Left cardiac atrium (tissue), 1 donor: ENCODE measurements around the genes IFNW1 and IFNA17.

GRCh38 chr9:15467995-15469105, 42.4 kb downstream of the PSIP1 start:
- PRO-cap, result no peak

DNA sequence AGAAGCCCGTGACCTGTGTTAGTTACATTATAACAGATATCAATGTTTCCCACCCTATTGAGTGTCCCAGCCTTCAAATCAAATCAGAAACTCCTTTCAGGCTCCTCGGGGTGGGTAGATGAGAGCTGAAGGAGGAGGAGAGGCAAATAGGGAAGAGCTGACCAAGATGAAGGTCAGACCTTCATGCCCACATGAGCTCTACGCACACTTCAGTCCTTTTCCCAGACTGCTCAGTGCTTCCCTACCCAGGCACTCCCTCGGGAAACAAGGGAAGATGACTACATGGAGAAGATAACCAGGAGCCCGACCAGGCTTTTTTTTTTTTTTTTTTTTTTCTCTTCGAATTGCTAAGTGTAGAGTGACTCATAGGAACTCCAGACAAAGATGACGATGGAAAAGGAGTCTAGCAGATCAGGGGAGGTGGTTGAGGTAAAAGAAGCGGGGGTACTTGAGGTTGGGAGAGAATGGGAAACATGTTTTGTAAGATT, 526.2 kb downstream of the BNC2 start:
- PRO-cap, result no peak

DNA sequence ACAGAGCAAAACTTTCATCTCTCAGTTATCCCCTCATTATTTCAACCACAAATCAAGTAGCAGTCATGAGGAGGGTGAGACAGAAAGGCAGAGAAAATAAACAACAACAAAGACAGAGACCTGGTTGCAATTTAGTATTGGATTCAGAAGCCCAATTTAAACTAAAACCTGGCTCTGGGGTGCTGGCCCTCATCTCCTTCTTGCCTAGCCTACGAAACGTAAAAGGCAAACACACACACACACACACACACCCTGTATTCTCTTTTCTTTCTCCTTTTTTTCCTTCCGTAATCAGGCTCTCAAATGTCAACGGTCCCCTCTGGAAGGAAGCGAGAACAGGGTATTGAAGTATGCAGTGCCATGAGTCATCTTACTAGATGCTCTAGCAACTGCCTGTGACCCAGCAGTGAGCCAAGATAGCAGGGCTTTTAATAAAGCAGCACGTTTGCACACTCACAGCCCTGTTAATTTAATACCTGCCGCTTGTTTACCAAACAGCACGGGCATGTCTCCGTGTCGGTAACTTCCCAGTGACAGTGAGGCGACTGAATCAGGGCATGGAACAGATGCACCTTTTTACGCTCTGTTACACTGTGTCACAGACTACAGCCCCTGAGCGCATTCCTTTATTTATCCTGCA, 243.9 kb downstream of the BNC2 start:
- PRO-cap, result no peak

GRCh38 chr9:16627948-16628880, 242.3 kb downstream of the BNC2 start:
- PRO-cap, result no peak

DNA sequence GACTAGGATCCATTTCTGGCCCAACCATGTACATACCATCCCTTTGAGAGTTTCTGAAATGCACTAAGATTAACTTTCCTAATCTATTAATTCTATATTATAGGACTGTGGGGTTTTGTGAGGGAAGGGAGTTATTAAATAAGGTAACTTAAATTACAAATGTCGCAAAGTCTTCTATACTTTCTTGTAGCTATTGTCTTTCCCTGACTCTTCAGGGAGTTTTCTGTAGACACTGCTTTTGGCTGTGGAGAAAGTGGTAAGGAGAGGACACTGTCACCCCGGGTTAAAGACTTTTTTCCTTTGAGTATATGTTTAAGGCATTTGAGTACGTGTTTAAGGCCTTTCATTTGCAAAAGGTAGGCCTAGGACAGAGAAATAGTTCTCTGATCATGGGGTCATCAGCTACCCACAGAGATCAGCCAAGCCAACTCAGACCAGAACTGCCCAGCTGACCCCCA, 90.9 kb upstream of the ADAMTSL1 start:
- PRO-cap, result no peak

DNA sequence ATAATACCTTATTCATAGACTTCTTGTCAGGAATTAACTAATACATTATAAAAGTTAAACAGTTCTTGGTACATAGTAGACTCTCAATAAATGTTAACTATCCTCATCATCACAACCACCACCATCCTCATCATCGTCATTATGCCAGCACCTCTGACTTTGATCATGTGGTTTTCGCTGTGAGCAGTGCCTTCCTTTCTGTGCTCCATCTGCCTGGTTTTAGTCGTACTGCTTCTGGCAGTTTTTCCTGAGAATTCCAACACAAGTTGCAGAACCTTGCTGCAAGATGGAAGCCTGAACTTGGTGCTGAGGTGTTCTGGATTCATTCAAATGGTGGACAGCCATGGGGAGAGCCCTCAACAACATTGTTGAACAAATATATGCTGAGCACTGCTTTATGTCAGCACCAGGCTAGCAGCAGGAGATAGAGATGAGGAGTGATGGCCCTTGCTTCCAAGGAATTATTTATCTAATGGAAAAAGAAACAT, 7.2 kb upstream of the RPS6 start:
- PRO-cap, result no peak

- PRO-cap, result no peak
Measured at GRCh38 chr9:19404283-19404841, 4.4 kb upstream of the ACER2 start.

GRCh38 chr9:19445175-19446078, 36.6 kb downstream of the ACER2 start:
- PRO-cap, result no peak

- PRO-cap, result no peak
Measured at GRCh38 chr9:19925478-19926544, 137.0 kb upstream of the SLC24A2 start.

- PRO-cap, result no peak
Measured at GRCh38 chr9:20028603-20029206, 239.9 kb upstream of the SLC24A2 start.

GRCh38 chr9:20551216-20551815, 71.0 kb downstream of the MLLT3 start:
- PRO-cap, result no peak

DNA sequence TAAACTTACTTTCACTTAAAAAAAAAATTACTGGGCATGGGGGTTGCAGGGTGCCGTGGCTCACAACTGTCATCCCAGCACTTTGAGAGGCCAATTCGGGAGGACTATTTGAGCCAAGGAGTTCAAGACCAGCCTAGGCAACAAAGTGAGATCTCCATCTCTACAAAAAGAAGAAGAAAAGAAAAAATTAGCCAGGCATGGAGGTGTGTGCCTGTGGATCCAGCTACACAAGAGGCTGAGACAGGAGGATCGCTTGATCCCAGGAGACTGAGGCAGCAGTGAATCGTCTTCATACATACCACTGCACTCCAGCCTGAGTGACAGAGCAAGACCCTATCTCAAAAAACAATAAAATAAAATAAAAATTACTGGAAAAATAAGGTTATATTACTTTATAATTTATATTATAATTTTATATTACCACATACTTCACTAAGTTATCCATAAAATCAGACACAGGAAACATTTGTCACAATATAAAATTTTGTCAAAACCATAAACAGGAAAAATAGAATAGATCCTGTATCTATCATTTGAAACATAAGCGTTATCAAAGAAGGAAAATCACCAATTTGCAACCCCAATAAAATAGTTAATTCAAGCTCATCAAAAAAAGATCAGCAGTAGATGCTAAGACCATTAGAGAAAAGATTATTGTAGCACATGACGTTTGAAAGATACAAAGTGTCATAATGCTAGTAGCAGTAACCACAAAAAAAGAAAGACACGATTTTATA, 27.1 kb downstream of the MLLT3 start:
- PRO-cap, result no peak

DNA sequence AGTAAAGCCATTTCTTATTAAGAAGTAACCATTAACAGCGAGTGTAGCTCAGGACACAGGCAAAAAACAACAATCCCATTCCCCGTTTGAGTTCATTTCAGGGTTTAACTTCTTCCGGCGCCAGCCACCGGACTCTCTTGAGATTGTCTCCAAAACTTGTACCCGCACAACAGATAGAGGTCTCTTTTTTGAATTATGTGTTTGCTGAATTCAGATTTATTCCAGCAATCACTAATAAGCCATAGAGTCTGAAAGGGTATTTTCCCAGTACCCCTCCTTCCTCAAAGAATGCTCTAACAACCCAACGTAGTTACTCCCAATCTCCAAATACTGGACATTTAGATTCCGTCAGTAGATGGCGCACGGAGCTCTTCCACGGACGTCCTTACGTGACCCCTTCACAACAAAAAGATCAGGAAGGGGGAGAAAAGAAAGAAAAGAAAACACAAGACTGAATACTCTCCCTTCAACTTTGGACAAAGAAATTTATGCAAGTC, 2.4 kb upstream of the MLLT3 start:
- PRO-cap, result no peak

DNA sequence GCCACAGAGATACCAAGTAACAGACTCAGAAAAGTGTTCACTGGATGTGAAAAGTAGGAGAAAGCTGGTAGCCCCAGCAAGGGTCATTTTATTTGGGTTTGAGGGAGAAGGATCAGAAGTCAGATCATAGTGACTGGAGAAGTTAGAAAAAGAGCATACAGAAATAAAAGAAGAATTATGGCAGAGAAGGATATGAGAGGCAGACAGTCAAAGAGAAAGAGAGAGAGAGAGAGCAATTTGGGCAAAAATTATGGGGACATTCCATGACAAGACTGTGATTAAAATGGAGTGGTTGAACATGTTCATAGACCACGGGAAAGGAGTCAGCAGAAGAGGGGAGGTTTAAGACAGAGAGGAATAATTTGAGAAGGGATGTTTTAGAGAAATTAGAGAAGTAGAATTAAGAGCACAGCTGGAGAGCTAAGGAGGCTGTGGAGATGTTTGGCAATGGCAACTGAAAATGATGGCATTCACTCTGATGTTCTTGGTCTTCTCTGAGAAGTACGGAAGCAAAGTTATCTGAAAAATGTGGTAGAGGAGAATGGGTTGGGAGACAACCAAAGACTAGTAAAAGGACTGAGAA, 23.3 kb upstream of the FOCAD start:
- PRO-cap, result no peak

DNA sequence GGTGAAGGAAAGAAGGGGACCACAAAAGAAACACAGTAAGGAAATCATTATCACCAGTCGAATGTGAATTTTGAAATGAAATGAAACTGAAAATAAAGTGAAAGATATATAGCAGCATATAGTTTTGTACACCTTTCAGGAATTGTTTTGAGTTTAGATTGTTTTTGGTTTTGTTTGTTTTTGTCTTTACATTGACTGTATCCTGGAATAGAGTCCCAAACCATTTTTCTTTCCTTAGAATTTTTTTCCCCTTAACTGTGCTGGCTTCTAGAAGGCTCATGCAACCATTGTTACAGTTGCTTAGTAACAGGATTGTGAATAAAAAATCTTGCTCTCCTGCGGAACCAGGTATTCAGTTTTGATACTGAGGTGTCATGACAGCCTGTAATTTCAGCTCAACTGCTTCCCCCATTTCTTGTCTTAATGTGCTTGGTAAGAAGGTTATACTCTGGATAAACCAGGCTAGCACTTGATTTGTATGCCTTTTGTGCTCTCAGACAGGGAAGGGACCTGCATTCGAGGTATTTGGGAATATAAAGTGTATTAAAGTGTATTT, 42.0 kb downstream of the FOCAD start:
- PRO-cap, result no peak

DNA sequence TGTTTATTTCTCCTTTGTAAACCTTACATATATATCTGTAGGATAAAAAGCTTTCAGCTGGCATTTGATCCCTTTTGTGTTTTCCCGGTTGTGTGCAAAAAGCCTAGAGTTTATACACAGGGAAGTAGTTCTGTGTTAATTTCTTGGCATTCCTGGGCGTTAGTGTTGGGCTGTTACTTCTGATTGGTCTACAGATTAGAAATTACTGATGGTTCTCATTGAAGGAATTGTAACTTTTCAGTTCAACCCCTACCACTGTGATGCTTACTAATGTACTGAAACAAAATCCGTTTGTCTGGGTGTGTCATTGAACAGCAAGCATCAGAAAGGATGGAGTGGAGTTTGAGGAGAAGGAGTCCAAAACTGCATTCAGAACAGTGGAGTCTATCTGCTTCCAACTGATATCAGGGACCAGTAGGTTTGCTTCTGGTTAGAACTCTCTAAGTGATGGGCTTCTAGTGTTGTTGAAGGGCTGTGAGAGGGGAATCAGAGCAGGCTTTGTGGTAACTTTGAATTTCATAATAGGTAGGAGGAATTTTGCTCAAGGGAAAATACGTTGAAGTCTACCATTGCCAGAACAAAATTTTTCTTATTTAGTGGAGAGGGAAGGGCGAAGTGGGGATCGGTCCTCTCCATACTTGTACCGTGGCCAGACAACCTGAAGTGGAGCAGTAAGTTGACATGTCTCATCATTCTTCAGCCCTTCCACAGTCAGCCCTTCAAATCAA, 109.4 kb downstream of the FOCAD start:
- PRO-cap, result no peak

DNA sequence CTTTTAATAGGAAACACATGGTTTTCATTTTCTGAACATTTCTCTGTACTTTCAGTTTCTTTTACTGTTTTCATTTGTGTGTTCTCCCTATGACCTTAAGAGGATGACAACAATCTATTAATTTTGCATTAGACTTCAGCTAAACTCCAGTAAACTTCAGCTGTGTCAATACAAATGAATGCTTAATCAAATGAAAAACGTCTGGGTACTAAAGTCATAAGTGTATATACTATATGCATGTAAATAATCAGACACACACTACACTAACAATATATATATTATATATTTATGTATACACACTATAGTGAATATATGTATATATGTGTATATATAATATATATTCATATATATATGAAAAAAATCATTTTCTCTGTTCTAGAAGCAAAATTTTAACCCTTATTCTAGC, at the start of gene IFNW1:
IFNW1 (minus strand) TSS at position 171 of the 406 bp plus-strand sequence.
- PRO-cap, result no peak

GRCh38 chr9:21228007-21228460, at the start of gene IFNA17:
Gene IFNA17 (minus strand): TSS chr9:21228222.
- PRO-cap, result no peak

DNA sequence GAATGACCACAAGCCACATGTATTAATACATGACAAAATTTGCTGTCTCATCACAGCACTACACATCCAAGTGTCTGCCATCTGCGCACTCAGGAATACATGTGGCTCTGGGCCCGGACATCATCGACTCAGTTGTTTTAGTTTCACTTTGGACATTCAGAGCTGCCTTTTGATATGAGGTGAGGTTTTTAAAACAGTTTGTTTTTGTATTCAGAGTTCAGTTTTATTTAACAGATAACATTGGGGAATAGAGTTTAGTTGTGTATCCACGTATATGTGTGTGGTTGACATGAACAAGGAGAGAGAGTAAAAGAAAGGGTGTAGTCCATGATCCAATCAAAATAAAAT, 114.1 kb upstream of the MTAP start:
- PRO-cap, result no peak

DNA sequence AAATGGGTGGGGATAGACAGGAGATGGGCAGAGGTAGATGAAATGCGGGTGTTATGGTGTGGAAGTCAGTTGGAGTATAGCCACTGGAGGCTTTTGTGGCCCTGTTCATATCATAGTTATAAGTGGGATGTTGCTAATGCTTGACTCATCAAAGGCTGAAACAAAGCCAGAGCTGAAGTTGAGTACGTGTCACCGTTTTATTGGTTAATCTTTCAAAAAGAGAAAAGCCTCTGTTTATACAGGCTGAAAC, 33.9 kb downstream of the MTAP start:
- PRO-cap, result no peak